Anterior vena cava (tissue), 1 donor: ENCODE measurements around a stretch of chr16.

GRCh38 chr16:85390506-85391310 lies 222.4 kb upstream of the GSE1 start:
- PRO-cap, result no peak

- PRO-cap, result no peak
These were observed 183.2 kb upstream of the GSE1 start for GRCh38 chr16:85429757-85430503.

- PRO-cap, result no peak
These were observed 182.0 kb upstream of the GSE1 start for GRCh38 chr16:85431016-85431638.

DNA sequence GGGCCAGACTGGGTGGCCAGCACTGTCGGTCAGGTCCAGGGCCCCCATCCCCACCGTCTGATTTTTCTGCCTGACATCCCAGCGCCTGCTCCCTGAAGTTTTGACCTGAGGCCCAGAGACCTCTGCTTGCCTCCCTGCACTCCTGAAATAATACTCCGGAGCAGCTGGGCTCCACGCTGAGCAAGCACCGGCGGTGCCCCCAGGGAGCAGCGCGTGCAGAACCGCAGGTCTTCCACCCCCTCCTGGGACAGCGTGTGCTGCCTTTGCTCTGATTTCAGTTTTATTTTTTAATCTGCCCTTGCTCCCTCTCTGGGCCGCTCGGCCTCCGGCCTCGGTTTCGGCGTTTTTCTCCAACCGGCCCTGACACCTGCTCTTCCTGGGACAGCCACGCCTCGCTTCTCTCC lies 132.4 kb upstream of the GSE1 start:
- PRO-cap, result no peak

GRCh38 chr16:85516062-85516479 lies 97.1 kb upstream of the GSE1 start:
- PRO-cap, result no peak

DNA sequence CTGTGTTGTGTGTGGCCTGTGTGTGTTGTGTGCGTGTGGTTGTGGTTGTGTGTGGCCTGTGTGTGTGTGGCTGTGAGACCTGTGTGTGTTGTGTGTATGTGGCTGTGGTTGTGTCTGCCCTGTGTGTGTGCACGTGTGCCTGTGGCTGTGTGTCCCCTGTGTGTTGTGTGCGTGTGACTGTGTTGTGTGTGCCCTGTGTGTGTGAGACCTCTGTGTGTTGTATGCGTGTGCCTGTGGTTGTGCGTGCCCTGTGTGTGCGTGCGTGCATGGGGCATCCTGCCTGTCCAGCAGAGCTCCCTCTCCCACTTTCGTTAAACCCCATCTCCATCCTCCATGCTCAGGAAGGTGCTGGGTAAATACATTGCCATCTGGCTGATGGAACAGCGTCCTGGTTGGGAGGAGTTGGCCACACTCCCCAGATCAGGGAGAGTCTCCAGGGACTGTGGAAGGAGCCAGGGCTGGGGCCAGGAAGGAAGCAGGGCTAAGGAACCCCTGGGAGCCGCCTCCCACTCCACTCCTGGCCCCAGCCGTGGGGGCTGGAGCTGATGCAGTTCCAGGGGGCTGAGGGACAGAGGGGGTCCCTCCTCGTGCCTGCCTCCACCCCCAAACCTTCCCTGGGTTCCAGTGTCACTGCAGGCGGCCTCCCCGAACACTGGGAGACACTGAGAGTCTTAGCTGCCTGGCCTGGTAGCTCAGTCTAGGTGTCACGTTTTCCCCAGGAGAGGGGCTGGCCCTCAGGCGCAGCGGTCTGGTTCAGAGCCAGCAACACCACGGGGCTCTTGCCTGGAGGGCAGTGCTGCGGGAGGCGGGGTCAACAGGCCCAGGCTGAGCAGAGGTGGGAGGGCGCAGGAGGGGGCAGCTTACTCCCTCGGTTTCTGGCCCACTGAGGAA lies 89.8 kb upstream of the GSE1 start:
- PRO-cap, result no peak

GRCh38 chr16:85561177-85561625 lies 51.9 kb upstream of the GSE1 start:
- PRO-cap, result no peak

- PRO-cap, result no peak
These were observed 46.0 kb upstream of the GSE1 start for GRCh38 chr16:85566938-85567671.

- PRO-cap, result unidirectional peak, plus-strand start at chr16:85573700; unidirectional peak, plus-strand start at chr16:85573792
These were observed 39.6 kb upstream of the GSE1 start for GRCh38 chr16:85573528-85573877.

DNA sequence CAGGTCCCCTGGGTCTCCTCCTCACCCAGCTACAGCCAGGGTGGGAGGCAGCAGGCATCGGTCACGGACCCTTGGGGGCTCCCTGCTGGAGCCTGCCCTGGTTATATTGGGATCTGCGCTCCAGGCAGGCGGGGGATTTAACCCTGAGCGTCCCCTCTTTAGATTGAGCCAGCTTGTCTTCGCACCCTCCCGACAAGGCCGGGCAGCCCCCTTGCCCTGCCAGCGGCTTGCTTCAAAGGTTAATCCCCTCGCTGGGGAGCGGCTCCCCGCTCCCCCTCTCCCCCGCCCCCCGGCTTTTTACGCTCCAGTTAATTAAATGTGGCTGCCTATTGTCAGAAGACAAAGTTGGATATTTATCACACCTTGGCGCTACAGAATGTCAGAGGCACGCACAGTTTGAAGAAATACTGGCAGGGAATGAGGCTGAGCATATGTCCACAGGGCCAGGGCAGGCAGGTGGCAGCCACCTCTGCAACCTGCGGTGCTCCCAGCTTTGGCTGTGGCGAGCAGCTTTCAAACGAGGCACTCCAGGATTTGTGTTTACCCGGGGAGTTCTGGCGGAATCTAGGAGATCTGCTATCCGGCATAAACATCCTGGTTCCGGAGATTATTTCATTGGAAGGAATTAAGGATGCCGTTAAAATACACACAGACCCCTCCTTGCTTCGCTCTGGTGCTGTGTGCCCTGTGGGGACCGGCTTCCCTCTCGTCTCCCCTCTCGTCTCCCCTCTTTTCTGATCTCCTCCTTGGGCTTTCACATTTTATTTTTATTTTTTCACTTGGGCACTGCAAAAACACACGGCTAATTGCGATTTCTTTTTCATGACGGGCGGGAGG lies 38.1 kb upstream of the GSE1 start:
- PRO-cap, result no peak

DNA sequence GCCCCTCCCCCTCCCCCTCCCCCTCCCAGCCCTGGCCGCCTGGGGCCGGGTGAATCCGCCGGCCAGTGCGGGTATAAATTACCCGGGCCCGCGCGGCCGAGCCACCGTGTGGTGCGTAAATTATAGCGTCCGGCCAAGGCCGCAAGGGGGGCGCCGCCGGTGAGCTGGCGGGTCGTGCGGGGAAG lies 1.9 kb upstream of the GSE1 start:
- PRO-cap, result no peak

DNA sequence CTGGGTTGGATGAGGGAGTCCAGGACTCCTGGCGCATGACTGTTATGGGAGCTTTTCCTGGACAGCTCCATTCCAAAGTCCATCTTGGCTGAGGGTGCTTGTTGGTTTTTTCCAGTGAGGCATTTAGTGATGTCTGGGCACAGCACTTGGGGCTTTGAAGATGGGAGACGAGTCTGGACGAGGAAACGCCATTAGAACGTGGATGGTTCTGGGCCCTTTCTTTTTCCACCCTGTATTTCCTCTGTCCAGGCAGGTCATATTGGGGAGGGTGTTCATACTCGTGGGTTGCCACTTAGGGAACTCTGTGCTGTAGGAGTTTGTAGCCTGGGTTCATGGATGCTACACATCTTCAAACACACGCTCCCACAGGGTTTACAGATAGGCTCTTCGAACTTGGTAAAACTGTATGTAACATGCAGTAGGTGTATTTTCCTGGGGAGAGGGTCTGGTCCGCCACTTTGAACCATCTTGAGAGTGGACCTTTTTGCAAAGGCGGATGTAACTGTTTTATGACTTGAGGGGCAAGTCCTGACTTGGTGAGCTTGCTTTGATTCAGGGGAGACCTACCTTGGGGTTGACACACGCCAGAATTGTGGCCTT lies 9.1 kb downstream of the GSE1 start:
- PRO-cap, result no peak

DNA sequence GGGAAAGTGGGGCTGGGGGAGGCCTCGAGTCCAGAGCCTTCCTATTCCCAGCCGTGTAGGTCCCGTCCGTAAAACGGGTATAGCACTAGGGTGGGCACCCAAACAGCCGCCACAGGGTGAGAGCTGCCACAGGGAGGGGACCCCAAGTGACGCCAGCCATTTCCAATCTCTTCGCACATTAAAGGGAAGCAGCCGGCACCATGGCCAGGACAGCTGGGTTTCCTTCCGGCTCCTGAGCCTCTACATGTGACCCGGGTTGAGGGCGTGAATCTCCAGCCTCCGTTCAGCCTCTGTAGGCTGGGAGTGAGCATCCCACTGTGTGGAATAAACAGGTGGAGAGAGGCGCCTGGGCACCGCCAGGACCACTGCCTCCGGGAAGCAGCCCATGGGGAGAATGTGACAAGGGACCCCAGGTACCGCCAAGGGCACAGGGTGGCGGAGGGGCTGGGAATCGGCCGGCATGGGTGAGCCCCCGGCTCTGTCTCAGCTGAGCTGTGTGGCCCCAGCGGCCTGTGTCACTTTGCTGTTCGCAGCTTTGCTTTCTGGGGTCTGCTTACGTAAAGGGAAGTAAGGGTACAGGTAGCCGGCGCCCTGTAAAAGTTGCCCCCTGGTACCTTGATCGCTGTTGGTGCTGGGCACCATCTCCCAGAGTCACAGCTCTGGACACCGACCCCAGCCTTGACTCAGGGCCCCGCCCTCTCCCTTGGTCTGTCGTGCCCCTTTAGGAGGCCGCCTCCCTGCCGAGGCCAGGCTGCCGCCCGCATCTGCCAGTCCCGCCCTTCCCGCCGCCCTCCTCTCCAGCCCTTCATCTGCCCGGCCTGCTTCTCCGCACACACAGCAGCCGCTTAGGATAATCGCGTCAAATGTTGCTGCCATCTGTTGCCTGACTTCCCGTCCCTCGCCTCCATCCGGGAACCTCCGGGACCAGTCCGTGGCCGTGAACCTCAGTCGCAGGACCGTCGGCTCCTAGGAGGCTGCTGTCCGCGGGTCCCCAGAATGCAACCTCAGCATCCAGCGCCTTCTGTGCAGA lies 11.6 kb downstream of the GSE1 start:
- PRO-cap, result no peak

DNA sequence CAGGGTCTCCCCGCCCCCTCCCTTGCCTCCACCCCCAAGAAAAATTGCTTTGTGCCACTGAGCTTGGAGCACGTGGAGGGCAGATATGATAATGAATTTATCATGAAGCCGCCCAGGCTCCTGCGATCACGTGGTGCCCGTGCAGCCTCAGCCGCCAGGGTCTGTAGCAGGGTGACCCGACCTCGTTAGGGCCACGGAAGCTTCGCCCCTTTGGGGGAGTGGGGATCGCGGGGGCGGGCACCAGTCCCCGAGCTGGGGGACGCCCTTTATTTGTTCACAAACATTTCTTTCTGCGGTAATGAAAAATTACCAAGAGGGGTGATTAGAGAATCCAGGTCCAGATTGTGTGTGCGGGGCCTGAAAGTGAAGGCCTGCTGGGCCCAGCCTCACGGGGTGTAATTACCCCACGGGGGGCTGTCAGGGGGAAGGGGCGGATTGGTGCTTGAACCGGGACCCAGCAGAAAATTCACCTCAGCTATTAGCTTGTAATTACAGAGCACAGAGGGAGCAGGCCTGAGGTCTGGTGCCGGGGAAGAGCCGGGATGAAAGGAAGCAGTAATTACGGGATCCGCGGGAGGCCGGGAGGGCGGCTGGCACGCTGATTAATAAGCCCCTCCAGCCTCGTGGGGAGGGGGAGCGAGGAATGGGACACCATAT lies 13.2 kb downstream of the GSE1 start:
- PRO-cap, result no peak

DNA sequence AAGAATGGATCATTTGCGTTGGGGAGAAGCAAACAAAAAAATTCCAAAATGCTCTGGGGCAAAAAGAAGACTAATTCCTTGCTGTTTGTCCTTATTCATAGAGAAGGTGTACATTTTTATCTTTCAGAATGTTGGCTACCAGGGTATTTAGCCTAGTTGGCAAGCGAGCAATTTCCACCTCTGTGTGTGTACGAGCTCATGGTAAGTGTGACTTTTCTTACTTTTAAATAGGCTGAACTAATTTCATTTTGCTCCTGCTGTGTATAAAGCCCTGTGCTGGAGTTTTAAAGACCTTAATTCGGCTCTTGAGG lies 1.5 kb downstream of the COX4I1 start:
- PRO-cap, result no peak

DNA sequence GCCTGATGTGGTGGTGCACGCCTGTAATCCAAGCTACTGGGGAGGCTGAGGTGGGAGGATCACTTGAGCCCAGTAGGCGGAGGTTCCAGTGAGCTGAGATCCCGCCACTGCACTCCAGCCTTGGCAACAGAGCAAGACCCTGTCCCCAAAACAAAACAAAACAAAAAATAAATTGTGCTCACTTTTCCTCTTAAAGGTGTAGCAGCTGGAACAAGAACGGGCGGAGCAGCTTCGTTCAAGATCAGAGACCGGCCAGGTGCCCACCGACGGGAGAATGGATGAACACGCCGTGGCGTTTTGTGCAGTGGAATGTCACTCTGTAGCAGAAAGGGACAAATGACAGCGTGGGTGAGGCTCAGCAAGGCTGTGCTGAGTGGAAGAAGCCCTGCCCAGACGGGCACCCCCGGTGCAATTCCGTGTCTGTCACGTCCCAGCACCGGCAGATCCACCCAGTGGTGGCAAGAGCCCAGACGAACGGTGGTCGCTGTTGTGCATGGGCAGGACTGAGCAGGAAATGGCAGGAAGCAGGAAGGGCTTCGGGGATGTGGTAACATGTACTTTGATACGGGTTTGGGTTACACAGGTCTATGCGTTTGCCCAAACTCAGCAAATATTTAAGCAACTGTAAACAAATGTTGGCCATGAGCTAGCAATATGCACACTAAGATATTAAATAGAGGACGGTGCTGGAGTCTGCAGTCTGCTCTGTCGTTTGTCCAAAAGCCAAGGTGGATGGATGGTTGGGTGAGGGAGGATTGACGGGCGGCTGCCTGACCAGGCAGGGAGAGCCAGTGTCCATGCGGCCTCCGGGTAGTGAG lies 48.2 kb downstream of the COX4I1 start:
- PRO-cap, result no peak

- PRO-cap, result no peak
These were observed 30.5 kb upstream of the IRF8 start for GRCh38 chr16:85868335-85868938.

DNA sequence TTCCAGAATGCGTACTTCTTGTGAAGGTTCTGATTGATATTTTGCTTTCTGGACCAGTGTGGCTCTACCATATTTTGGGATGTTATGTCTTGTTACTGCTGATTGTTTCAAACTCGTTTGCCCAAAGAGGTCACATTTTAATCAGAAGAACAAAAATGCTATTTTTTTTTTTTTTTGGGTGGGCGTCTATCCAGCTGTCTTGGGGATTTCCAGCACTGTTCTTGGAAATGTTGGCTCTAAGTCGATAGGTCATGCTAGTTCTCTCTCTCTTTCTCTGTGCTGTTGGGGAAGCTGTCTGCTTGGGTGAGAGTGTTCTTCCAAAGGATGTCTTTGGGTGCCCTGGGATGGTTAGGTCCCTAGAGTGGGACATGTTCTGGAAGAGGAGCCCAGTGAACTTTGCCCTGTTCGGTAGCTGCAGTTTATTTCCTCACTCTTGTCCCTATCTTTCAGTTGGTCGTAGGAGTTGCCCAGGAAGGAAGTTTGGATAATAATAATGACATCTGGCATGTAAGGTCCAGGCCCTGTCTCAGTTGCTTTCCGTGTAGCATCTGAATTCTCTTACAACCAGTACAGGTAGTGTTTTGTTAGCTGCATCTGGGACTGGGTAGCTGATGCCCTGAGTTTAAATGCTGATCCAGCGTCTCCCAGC lies 2.9 kb downstream of the IRF8 start:
- PRO-cap, result no peak

- PRO-cap, result no peak
These were observed 9.9 kb downstream of the IRF8 start for GRCh38 chr16:85908816-85909234.

DNA sequence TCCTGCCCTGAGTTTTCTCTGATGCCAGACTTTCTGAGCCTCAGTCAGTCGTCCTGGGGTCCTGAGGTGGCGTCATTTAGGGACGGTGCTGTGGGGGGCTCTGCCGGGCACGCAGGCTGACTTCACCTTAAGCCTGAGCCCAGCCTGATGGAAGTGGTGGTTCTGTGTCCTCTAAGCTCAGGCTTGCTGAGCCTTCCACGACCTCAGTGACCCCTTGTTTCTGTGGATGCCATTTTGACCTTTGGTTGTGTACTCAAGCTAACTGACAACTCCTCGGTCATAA lies 75.4 kb downstream of the IRF8 start:
- PRO-cap, result no peak